Measurements from ENCODE around the gene ERFE.

- PRO-cap = bidirectional peak, plus-strand start at chr2:237702555, minus-strand start at chr2:237702552
- RAMPAGE, long total RNA, 4 experiments = no peak in any of the 4 experiments
Measured at GRCh38 chr2:237702131-237702943, 75.0 kb downstream of the LRRFIP1 start.

DNA sequence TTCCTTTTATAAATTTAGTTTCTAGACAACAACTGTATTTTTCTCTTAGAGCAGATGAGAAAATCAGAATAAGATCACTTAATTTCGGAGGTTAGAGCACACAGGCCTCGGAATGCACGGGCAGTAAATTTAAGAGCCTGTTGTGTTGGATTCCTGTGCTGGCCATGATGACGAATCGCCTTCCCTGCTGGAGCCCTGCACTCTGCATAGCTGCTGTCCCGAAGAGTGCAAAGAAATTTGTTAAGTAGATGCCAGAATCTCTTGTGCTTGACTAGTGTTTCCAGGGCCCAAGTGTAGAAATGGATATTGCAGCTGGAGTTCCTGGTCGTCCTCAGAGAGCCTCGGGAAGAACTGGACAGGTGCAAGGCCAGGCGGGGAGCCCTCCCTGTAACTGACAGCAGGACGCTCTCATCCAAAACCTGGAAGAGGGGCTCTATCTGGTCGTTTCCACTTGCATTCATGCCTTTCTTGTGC is 83.5 kb upstream of the RBM44 start:
- PRO-cap = bidirectional peak, plus-strand start at position 334 of the sequence, minus-strand start at position 166 of the sequence
- RAMPAGE, long total RNA, 4 experiments = no peak in any of the 4 experiments

GRCh38 chr2:237725643-237726172 is 72.9 kb upstream of the RBM44 start:
- PRO-cap = no peak
- RAMPAGE, long total RNA, 4 experiments = no peak in any of the 4 experiments

- PRO-cap = no peak
- RAMPAGE, long total RNA, 4 experiments = no peak in any of the 4 experiments
Measured at GRCh38 chr2:237732085-237732597, 66.4 kb upstream of the RBM44 start.

DNA sequence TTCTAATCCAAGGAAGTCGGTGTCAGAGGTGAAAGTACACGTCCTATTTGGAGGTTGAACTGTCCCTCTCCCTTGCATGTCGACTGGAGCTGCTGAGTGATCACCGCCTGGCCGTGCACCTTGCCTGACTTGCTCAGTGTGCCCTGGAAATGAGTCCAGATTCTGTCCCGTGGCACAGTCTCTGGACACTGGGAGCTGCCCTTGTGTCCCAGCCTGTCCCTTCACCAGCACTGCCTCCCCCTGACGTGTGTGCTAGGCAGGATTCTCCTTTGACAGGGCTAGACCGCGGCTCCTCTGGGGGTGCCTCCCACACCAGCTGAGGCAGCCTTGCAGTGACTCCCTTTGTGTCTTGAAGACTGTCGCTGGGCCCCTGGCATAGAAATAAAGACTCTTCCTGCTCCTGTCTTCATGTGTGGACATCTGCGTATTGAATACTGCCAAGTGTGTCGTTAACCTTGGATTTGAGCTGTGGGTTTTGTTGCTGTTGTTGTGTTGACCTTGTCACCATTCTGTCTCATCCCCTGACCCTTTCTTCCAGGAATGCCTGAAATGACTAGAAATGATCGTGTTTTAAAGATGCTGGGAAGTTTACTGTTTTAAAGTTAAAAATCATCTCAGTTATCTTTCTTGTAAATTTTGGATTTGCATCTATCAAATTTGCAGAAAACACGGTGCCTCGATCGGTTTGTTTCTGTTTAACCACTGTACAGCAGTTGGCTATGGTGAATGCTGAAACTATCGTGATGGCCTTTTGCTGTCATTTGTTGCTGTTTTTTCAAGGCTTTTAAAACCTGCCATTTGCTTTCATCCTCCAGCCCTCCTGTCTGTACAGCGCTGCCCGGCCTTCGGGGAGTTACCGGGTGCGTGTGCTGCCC is 65.4 kb upstream of the RBM44 start:
- PRO-cap = bidirectional peak, plus-strand start at position 310 of the sequence, minus-strand start at position 232 of the sequence
- RAMPAGE, long total RNA, 4 experiments = no peak in any of the 4 experiments

DNA sequence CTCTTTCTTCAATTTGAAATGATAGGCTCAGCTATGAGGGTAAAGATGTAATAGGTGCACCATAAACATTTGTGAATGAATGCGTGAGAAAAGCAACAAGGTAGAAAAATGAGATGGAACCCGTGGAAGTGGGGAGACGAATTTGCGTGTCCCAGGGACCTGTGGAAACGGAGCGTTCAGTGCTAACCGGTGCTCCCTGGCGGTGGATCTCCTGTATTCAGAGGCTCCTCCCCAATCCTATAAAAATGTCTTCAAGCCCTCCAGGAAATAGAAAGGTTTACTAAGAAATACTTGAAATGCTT is 62.9 kb upstream of the RBM44 start:
- PRO-cap = no peak
- RAMPAGE, long total RNA, 4 experiments = no peak in any of the 4 experiments

DNA sequence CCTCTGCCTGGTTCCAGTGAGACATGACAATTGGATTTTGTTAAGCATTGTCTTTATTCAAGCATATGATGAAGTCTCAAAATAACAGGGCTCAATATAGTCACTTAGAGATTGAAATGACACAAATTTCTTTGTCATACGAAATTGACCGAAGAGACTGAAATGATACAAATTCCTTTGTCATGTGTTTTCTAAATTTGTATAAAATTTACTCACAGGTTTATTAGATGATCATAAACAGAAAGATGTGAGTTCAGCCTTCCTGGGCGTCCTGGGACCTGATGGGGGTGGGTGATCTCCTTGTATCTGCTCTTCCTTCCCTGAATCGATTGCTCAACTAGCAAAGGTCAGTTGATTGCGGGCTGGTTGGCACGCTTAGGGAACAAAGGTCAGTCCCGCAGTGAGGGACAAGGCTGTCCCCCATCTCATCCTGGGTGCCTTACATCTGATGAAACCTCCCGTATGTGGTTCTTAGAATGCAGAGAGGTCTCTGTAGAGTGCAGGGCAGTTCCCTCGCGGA is 56.6 kb upstream of the RBM44 start:
- PRO-cap = no peak
- RAMPAGE, long total RNA, 4 experiments = no peak in any of the 4 experiments

GRCh38 chr2:237762367-237763733 is 35.7 kb upstream of the RBM44 start:
- PRO-cap = no peak
- RAMPAGE, long total RNA, 4 experiments = no peak in any of the 4 experiments

DNA sequence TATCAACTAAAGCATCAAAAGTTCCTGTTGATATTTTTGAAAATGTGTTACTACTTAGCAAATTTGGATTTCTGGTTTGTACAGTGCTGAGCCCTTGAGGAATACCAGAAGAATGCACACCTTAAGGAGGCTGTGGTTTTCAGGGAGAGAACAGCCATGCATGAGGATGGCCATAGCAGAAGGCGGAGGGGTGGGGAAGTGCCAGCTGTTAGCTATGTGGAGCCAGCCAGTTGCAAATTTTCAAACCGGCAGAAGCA is 16.5 kb upstream of the RBM44 start:
- PRO-cap = no peak
- RAMPAGE, long total RNA, 4 experiments = no peak in any of the 4 experiments

DNA sequence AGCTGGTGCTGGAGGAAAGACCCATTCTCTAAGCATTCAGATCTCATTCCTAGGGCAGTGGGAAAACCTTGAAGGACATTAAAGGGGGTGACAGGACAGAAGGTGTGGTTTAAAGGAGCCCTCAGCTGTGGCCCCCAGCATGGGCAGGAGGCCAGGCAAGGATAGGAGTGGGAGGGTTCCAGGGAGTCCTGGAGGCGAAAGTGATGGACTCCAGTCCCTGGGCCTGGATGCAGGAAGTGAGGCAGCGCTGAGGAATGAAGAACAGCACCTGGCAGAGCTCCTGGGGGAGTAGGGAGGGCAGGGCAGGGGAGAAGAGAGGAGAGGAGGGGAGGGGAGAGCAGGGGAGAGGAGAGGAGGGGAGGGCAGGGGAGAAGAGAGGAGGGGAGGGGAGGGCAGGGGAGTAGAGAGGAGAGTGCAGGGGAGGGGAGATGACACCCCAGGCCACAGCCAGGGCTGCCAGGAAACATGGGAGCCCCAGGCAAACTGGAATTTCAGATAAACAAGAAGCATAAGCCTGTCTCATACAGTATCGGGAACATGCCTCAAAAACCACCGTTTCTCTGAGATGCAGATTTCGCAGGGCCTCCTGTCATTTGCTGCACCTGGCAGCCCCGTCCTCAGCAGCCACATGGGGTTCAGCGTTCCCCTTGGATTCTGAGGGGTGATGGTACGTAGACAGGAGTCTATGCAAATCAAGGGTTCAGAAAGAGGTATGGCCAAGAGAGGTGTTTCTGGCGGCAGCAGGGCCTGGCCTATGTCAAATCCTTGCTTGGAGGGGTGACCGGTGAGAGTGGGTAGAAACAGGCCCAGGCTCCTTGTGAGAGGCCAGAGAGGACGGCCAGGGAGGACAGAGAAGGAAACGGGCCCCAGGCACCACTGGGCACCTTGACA is 5.8 kb downstream of the RAMP1 start:
- PRO-cap = bidirectional peak, plus-strand start at position 235 of the sequence, minus-strand start at position 238 of the sequence
- RAMPAGE, long total RNA, 4 experiments = no peak in any of the 4 experiments

GRCh38 chr2:237888252-237888820 is 28.9 kb downstream of the RAMP1 start:
- PRO-cap = unidirectional peak, minus-strand start at chr2:237888555
- RAMPAGE, long total RNA, 4 experiments = start-site peak on the plus strand in 1 of 4 experiments, at chr2:237887989-237888702 at its widest, 5 reads per replicate

- PRO-cap = no peak
- RAMPAGE, long total RNA, 4 experiments = no peak in any of the 4 experiments
Measured at GRCh38 chr2:237923447-237924183, 43.2 kb upstream of the UBE2F start.

- PRO-cap = no peak
- RAMPAGE, long total RNA, 4 experiments = no peak in any of the 4 experiments
Measured at GRCh38 chr2:238057535-238057734, 3.4 kb upstream of the SCLY start.

GRCh38 chr2:238065038-238065576 is 4.3 kb downstream of the SCLY start:
- PRO-cap = no peak
- RAMPAGE, long total RNA, 4 experiments = no peak in any of the 4 experiments

- PRO-cap = no peak
- RAMPAGE, long total RNA, 4 experiments = no peak in any of the 4 experiments
Measured at GRCh38 chr2:238098856-238099508, 1.2 kb upstream of the ESPNL start.

GRCh38 chr2:238158187-238159092 is at the start of gene ERFE:
Gene ERFE, plus strand, starts transcription at chr2:238158970.
- PRO-cap = unidirectional peak, plus-strand start at chr2:238158943
- RAMPAGE, long total RNA, 4 experiments = no peak in any of the 4 experiments

GRCh38 chr2:238160186-238160930 is 1.6 kb downstream of the ERFE start:
- PRO-cap = no peak
- RAMPAGE, long total RNA, 4 experiments = no peak in any of the 4 experiments

- PRO-cap = no peak
- RAMPAGE, long total RNA, 4 experiments = no peak in any of the 4 experiments
Measured at GRCh38 chr2:238238775-238239542, 879 bp downstream of the HES6 start.

- PRO-cap = no peak
- RAMPAGE, long total RNA, 4 experiments = no peak in any of the 4 experiments
Measured at GRCh38 chr2:238249981-238250753, 10.3 kb upstream of the HES6 start.

DNA sequence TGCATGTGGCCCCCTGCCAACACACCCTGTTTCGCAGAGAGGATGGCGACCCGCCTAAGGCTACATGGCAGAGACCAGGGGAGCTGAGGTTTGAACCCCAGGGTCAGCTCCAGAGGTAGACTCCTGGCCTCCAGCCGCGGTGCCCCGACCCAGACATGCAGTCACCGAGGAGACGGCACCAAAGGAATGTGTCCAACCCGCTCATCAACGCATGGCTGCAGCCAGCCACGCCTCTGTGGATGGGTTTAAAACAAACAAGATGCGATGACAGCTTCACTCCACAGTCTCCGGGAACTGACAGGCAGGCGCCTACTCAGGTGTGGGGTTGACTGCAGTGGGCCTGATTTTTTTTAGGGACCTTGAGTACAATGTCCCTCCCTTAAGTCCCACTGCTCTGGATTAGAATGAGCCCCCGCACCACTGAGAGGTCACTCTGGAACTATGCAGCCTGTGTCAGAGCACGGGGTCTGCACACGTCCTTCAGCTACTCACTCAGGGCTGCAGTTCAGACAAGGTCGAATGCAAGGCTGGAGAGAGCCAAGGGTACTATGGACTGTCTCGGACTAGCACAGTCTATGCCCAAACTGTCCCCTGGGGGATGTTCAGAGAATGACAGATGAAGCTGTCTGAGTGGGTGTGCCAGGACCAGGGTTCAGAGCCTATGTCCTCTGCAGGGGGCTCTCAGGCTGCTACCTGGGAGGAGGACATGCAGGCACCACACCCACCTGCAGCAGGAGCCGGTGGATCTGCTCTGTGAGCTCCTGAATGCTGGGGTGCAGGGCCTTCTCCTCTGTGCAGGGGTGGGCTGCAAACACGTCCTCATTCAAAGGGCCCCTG is 21.4 kb upstream of the HES6 start:
- PRO-cap = no peak
- RAMPAGE, long total RNA, 4 experiments = no peak in any of the 4 experiments

Data from gastroesophageal sphincter (tissue), 4 donors.